H7 (cell line): ENCODE results near the genes ELSPBP1, LIG1, SYNGR4 and KCNJ14.

DNA sequence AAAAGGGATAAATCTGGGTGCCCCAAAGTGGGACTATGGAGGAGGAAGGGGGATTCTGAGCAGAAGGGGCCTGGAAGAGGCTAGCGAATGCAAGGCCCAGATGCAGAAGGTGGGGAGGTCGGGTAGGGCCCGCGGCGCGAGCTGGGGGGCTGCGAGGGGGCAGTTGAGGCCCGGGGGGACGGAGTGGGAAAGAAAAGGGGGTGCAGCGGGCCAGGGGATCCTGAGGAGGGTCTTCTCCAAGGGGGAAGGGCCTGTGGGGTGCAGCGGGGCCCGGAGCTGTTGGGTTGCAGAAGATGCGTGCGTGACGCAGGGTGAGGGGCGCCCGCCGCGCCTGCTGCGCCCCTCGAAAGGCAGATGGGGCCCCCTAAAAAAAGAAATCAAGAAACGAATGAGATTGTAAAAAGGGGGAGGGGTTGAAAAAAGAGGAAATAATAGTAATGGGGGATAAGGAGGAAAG is 327 bp downstream of the ZNF541 start:
- RAMPAGE, long total RNA, result no peak

DNA sequence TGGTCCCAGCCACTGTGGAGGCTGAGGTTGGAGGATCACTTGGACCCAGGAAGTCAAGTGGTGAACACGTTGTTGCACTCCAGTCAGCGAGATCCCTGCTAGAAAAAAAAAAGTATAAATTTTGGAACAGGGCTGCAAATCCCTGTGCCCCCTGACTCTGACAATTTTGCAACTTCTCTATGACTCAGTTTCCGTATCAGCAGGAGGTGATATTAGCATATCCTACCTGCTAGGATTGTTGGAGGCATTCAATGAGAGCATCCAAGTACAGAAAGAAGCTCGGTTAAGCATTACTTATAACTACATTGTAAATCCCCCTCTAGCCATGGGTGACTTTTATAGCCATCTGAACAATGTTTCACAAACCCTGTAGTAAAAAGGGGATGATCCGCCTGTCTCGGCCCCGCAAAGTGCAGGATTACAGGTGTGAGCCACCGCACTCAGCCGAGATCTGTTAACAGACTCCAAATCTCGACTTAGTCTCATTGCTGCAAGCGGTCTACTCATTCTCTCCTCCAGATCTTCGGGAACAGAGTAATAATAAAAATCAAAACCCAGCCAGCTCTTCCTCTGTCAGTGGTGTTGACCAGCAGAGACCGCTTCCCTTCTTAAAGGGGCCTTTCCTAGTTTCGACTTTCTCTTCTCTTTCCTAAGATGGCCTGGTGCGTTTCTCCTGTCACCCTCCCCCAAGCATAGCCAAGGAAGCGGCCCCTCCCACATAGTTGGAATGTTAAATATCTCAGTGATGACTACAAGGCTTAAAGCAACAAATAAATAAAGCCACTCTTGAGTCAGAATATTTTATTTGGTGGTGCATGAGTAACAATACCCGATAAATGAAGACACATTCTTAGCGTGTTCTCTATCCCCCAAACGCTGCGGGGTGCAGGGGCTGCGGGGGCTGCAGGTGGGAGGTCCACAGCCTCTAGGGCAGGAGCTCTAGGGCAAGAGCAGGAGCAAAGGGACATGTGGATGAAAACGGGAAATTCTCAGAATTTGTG is 10.2 kb upstream of the BICRA start:
- RAMPAGE, long total RNA, result no peak

DNA sequence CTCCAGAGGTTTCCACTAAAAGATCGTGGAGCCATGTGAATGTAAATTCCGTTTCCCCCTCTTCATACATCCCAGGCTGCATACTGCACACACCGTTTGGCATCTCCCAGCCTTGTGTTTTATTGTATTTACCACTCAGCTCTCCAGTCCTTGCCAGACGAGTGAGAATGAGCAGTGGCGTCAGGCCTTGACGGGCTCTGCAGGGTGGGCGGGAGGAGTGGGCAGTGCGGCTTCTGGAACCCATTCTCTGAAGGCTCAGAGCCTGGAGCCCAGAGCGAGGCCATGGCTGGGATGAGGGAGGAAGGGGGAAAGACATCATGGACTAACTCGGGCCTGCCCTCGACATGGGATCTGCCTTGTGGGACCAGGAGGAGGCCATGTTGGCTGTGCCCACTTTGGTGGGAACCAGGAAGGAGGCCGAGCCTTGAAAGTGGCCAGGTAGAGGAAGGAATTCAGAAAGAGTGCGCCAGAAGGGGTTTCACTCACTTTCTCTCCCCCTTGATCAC is 25.1 kb downstream of the BICRA start:
- RAMPAGE, long total RNA, result no peak

DNA sequence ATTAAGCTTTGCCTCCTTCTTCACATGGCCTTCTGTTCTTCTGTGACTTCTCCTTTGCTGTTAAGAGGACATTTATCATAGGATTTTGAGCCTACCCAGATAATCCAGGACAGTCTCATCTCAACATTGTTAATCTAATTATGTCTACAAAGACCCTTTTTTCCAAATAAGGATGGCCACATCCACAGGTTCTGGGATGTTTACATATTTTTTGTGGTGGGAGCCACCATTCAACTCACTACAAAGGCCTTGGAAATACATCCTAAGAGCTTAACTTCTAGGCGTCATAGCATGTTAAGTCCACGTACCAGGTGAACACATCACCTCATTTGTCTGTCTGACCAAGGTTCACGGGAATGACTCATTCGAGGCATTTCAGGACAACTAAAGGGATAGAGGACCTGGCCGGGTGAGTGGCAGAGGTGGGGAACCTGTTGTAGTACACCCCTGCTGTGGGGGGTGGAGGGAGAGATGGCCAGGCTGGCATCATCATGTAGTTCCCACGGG is 51.4 kb downstream of the BICRA start:
- RAMPAGE, long total RNA, result no peak

GRCh38 chr19:47664148-47664741 is 49.0 kb upstream of the EHD2 start:
- RAMPAGE, long total RNA, result no peak

GRCh38 chr19:47728878-47729855 is 15.9 kb downstream of the EHD2 start:
- RAMPAGE, long total RNA, result no peak

- RAMPAGE, long total RNA, result no peak
These were observed 5.3 kb downstream of the NOP53 start for GRCh38 chr19:47750615-47751153.

- RAMPAGE, long total RNA, result no peak
These were observed 11.8 kb downstream of the NOP53 start for GRCh38 chr19:47756967-47757797.

DNA sequence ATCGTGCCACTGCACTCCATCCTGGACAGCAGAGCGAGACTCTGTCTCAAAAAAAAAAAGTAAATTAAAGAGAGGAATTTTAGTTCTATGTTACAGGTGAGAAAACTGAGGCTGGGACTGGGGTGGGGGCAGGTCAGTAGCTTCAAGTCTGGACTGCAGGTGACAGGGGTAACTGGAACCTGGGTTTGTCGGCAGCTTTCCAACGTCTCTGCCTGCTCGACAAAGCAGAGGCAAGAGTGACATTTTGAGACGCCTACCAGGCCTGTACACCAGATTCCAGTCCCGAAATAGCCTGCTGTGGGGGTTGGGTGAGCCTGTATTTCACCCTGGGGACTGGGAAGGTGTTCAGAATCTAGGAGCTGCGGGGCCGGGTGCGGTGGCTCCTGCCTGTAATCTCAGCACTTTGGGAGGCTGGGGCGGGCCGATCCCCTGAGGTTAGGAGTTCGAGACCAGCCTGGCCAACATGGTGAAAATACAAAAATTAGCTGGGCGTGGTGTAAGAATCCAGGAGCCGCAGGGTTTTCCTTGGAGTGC is 1.3 kb downstream of the SELENOW start:
- RAMPAGE, long total RNA, result no peak

DNA sequence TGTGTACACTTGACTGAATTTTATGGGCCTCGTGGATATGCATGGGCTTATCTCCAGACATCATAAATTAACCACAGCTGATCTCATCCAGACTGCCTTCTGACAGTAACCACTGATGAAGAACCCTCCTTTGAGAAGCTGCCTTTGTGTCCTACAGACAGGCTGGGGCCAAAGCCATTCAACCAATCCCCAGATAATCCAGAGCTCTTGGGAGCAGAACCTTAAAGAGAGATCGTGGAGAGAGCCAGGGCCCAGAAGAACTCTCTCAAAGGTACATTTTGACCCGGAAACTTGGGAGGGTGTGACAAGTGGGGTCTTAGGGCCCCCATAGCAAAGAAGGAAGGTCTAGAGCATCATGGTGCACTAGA is at the start of gene ELSPBP1:
Gene ELSPBP1 (plus strand): TSS at position 92 of the 368 bp plus-strand sequence.
- RAMPAGE, long total RNA, result no peak

- RAMPAGE, long total RNA, result start-site peak on the minus strand at chr19:48170304-48170338, 314 reads
These were observed at the start of gene LIG1 for GRCh38 chr19:48169895-48170858. TSS of gene LIG1 (minus strand) at chr19:48170344.

GRCh38 chr19:48256818-48257213 is 1.1 kb upstream of the CARD8 start:
- RAMPAGE, long total RNA, result no peak

- RAMPAGE, long total RNA, result no peak
These were observed at the start of gene SYNGR4 for GRCh38 chr19:48363760-48364714. TSS of gene SYNGR4 (plus strand) at chr19:48364367.

DNA sequence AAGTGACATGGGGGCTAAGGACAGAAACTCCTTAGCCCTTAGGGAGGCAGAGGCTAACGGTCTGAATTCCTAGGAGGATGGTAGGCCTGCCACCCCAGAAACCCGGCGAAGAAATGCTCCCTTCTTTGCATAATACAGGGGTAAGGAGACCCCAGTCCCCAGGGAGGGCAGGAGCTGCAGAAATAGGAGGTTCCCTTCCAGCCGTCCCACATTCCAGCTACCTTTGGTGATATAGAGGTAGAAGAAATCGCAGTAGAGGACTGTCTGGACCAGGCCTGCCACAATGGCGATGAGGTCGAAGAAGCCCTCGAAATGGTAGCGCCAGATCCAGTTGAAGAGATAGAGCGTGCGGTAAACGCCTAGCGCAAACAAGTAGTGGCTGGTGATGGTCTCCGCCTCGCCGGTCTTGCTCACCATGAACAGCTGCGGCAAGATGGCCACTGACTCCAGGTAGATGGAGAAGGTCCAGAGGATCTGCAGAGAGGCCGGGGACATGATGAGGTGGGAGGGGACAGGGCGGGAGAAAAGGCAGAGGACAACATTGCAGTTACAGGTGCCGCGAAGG is 7.3 kb downstream of the KDELR1 start:
- RAMPAGE, long total RNA, result no peak

GRCh38 chr19:48390218-48391085 is 899 bp downstream of the KDELR1 start:
- RAMPAGE, long total RNA, result no peak

DNA sequence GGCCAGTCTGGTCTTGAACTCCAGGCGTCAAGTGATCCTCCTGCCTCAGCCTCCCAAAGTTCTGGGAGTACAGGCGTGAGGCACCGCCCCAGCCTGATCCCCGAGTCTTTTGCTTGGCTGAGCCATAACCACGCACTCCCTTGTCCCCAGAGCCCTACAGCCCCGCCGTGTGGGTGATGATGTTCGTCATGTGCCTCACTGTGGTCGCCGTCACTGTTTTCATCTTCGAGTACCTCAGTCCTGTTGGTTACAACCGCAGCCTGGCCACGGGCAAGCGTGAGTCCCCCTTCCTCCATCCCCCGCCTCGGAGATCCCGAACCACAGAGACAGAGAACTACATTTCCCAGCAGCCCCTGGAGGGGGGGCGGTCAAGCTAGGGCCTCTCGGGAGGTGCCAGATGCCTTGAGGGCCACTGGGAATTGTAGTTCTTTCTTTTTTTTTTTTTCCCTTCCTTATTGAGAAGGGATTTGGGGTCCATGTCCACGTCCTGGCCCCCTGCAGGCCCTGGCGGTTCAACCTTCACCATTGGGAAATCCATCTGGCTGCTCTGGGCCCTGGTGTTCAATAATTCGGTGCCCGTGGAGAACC is 25.7 kb downstream of the GRIN2D start:
- RAMPAGE, long total RNA, result no peak

GRCh38 chr19:48452226-48452660 is 3.1 kb upstream of the KCNJ14 start:
- RAMPAGE, long total RNA, result no peak

GRCh38 chr19:48455285-48455627 is at the start of gene KCNJ14:
TSS of gene KCNJ14 (plus strand) at chr19:48455574.
- RAMPAGE, long total RNA, result no peak

- RAMPAGE, long total RNA, result no peak
These were observed 13.0 kb downstream of the CYTH2 start for GRCh38 chr19:48481904-48482750.

GRCh38 chr19:48554120-48554969 is 2.4 kb downstream of the SULT2B1 start:
- RAMPAGE, long total RNA, result no peak